ENCODE measurements around the gene ULK2.

DNA sequence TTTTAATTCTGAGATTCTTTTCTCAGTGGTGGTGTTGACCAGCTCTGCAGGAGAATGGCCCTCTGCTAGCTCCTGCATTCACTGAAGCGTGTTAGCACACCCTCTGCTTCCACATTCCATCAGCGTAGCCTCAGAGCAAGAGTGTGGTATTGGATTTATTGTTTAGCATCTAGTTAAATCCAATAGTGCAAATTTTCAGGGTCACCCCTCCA, 45.8 kb downstream of the B9D1 start:
- RRBS = no CpG with 5 or more reads among the region's 2 CpGs

DNA sequence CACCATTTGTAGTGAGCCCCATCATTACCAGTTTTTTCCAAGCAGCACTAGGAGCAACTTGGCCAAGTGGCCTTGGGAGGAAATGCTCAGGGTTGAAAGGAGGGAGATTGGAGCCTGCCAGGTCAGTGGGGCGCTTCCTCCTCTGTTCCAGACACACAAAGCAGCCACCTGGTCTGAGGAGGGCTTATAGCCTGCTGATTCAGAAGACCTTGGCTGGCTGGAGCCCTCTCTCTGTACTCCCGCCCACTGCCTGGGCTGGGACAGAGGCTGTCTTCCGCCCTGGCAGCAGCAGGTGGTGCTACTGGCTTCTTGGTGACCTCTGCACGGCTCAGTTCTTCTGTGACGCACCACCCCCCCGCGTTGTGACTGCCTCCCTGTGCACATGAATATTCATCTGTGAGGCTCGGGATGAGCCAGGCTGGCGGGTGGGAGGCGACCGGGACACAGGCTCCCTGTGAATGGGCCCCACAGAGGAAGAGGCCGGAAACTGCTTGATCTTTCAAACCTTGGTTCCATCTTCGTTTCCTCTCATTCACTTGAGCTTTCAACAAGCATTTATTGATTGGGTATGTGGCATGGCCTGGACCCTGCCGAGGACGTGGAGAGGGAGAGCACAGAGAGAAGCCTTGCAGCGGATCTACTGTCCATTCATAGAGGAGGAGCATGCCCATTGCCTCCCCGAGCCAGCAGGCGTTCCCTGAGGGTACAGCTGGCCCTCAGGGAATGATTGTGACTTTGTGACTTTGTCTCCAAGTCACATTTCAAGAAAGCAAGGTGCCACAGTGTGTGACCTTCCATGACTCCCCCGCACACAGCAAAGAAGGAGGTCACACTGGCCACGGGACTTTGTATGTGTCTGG, 45.1 kb downstream of the B9D1 start:
- RRBS = no CpG with 5 or more reads among the region's 20 CpGs

DNA sequence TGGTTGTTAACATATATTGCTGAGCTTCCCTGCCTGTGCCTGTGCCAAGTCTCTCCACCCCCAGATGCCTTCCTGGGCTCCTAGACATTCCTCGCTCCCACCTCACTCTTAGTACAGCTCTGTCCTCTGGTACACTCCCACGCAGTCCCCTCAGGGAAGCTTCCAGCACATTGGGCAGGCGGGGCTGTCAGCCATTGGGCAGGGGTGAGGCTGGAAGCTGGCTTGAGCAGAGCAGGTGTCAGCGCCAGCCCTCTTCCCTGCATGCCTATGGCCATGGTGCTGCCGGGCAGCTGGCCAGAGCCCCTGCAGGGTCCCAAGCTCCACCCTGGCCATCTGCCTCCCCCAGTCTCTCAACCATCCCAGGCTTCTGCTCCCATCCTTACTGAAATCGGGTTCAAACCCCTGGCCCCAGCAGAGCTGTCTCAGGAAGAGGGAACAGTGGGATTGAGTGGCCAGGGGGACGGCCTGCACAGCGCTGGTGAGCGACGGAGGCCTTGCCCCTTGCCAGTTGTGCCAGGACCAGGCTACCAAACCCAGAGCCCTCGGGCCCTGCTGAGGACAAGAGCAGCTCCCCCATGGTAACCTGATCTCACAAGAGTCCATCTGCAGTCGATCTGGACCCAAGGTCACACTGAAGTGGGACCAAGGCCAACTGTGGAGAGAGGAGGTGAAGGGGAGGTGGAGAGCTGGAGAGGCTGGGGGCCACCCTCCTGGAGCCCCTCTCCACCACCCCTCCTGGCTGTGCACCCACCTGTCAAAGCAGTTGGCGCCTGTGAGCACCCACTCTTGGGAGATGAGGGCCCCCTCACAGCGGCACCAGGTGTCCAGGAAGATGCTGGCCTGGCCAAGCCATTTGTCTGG, 2.4 kb upstream of the B9D1 start:
- RRBS = no CpG with 5 or more reads among the region's 14 CpGs

DNA sequence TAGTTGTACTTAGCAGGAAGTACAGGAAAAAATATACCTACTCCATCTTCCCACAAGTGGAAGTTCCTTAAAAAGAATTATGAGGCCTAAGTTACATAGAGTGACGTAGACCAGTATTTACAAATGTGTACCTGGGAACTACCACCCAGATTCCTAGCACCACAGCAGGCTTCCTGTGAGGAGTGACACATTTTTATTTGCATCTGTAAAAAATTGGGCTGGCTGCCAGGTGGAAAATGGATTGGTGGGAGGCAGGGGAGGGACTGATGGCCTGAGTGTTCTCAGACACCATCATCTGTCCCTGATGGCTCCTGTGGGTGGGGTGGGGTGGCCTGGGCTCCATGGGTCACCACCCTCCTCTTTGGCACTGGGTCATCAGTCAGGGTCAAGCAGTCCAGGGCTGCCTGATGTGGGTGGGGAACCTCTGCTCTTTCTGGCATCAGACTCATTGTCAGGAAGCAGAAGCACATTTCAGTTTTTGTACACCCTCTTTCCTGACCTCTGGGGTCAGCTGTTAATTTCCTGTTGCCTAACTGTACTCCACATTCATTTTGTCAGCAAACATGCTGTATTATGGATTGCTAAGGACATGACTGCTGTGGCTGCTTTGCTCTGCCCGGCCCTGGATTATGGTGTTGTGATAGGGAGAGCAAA, 11.4 kb upstream of the MFAP4 start:
- RRBS = no CpG with 5 or more reads among the region's 2 CpGs

- RRBS = no CpG with 5 or more reads among the region's 10 CpGs
These were observed 45.7 kb upstream of the SLC47A1 start for GRCh38 chr17:19487933-19488470.

- RRBS = no CpG with 5 or more reads among the region's 5 CpGs
These were observed 4.2 kb upstream of the SLC47A1 start for GRCh38 chr17:19529364-19529931.

DNA sequence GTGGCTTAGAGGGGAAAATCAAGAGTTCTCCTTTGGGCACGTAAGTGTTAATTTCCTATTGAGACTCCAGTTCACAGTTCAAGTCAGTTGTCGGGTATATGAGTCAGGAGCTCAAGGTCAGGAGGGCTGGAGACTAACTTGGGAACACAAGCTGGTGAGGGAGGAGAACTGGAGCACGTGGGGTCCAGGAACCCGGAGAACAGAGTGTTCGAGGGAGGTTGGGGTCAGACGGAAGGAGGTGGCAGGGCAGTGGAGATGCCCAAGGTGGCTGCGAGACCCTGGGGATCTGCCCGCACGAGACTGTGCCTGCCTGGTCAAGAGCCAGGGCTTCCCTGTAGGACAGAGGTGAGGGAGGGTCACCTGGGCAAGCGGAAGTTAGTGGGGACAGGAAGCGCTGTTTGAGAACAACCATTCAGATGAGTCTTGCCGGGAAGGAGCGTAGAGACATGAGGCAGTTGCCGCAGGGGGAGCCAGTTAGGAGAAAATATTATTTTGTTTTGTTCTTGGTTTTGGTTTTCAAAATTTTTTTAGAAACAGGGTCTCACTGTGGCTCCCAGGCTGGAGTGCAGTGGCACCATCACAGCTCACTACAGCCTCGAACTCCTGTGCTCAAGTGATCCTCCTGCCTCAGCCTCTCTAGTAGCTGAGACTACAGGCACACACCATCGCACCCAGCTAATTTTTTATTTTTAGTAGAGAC, 11.9 kb downstream of the ALDH3A1 start:
- RRBS = no CpG with 5 or more reads among the region's 16 CpGs

DNA sequence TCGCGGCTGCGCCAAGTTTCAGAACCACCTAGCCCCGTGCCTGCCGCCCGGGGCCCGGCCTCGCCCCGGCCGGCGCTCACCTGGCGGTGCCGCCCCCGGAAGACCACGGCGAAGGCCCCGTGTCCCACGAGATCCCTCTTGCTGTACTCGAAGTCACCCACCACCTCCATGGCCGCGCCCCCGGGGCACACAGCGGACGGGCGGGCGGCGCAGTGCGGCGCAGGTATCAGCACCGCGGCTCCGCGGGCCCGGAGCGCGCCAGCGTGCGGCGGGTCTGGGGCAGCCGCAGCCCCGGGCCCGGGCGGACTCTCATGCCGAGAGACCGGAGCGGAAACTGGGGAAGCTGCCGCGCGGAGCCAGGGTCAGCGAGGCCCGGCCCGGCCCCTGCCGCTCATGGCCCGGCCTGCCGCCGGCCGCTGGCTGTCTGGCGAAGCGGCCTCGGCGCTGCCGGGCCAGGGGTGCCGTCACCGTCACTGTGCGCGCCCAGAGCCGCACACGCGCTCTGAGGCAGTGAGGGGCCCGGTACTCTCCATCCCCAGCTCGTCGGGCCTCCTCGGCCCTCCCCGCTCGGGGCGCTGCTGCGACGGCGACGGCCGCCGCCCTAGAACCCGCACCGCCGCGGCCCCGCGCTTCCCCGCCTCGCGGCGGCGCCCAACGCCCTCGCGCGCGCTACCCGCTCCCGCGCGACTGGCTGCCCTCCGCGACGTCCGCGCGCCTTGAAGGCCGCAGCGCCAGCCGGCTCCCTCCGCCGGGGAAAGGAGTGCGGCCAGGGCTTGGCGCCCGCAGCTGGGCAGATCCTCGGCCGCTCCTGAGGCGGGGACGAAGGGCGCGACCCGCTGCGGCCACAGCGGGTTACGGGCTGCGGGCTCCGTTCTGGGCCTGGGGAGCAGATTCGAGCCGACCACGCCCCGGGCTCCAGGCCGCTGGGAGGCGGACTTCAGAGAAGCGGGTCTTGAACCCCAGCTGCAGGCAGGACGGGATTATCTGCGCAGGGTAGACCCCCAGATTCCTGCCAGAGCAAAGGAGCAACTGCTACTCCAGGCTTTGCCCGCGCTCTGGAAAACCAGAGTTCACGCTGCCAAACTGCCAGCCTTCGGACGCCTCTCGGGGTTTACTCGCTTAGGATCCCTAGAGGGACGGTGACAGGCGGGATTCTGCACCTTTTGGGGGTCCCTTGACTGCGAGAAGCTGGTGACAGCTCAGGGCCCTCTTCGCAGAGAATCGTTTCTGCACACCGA, at the start of gene ULK2:
Gene ULK2, minus strand, starts transcription at position 689 of the 1,238 bp plus-strand sequence.
- RRBS = 9% methylated on average over 55 of the region's 150 CpGs

GRCh38 chr17:19965044-19966252, 12.2 kb downstream of the AKAP10 start:
- RRBS = no CpG with 5 or more reads among the region's 3 CpGs

GRCh38 chr17:19966253-19967015, 11.2 kb downstream of the AKAP10 start:
- RRBS = no CpG with 5 or more reads among the region's 3 CpGs

GRCh38 chr17:19978124-19978850, 659 bp upstream of the AKAP10 start:
- RRBS = 8% methylated on average over 1 of the region's 29 CpGs

DNA sequence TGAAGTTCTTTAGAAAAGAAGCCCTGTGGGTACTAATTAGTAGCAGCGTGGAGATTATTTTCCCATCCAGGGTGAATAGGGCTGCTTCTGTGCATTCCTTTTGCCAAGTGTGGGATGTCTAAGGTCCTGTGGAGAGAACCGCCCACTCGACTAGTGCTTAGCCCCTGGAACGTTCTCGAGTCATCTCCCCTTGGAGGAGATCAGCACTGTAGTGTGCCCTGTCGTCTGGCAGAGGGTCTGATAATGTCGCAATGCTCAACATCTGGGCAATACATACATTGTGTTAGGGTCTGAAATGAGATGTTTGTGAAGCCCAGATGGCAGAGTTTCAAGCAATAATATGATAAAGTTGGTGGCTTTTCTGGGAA, 64.8 kb downstream of the SPECC1 start:
- RRBS = no CpG with 5 or more reads among the region's 7 CpGs

DNA sequence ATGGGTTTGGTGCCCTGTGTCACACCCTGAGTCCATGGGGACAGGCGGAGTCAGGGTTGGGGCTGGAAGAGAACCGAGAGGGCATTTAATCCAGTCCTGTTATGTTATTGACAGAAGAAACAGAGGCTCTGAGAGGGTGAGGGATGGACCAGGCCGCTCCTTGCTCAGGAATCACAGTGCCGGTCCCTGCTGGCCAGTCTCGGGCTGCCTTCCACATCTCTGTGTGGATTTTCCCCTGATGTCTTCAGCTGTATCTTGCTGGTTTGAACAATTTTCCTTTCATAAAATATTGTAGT, 86.6 kb downstream of the SPECC1 start:
- RRBS = no CpG with 5 or more reads among the region's 5 CpGs

GRCh38 chr17:20156161-20156936, 147.2 kb downstream of the SPECC1 start:
- RRBS = 3% methylated on average over 30 of the region's 75 CpGs

DNA sequence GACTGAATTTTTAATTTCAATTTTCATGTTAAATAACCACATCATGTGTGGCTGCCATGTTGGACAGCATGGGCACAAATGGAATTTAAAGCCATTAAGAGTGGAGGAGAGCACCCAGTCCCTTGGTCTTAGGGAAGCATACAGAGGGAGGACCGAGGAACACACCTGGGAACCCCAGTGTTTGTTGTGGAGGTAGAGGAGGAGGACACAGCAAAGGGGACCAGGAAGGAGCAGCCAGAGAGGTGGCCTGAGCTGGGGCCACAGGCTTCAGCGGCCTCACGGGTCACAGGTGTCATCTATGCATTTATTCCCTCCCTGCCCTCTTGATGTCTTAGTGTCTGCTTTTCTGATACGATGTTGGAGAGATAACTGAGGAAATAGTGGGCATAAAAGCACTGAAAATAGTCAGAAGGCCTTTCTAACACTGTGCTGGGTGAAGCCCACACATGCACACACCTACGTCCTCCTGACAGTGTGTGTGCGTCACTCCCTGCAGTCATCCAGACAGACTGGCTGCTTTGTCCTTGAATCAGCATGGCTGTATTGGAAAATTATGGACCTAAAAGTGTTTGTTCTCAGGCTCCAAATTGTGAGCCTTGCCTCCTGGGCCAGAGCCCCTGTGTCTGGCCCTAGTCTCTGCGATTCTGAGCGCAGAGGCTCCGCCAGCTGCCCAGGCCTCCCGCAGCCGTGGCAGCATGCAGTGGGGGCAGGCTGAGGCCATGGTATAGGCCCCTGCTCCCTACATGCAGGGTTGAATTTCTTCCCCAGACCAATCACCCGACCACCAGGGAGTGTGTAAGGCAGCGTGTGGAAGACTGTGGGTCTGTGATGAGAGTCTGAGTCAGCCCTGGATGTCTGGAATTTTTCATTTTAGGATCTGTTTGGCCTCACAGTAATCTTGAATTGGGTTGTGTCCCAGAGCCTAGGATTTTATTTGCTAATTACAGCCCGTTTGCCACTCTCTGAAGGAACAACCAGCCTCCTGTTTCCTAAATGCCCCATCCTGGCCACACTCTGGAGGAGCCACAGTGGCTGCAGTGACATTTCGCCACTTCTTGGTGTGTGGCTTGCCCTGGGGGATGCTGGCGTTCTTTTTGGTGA, 167.0 kb downstream of the LGALS9B start:
- RRBS = no CpG with 5 or more reads among the region's 16 CpGs

DNA sequence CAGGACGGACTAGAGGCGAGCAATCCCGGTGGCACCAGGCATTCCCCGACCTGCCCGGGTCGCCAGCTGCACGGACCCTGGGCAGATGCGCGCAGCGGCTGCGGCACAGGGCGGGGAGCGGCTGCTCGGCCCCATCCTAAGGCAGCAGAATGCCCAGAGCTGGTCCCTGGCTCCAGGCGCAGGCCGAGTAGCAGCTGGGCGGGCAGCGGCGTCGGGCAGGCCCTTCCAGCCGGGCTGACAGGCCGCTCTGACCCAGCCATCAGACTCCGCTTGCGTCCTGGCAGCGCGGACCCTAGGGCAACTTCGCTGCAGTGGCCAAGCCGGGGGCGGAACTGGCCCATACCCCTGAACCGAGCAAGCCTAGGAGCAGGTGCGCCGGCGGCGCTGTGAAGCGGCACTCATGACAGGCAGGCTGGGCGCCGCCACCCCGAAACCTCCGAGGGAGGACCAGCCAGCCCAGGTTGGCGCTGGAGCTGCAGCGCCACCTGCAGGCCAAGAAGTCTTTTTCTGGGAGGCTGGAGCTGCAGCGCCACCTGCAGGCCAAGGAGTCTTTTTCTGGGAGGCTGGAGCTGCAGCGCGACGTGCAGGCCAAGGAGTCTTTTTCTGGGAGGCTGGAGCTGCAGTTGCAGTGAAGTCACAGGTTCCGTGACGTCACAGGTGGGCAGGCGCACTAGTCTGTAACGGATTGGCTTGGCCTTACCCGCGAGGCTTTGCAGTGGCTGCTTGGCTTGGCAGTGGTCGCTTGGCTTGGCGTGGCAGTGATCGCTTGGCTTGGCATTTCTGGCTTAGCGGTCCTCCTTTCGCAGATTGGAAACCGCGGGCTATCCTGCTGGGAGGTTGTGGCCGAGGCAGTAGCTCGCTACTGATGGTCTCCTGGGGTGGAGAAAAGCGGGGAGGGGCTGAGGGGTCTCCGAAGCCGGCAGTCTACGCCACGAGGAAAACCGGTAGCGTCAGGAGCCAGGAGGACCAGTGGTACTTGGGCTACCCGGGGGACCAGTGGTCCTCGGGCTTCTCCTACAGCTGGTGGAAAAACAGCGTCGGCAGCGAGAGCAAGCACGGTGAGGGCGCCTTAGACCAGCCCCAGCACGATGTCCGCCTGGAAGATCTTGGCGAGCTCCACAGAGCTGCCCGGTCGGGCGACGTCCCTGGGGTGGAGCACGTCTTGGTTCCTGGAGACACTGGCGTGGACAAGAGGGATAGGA, 146.5 kb downstream of the LGALS9B start:
- RRBS = 100% methylated on average over 2 of the region's 83 CpGs

GRCh38 chr17:20896002-20896524, 146.7 kb downstream of the USP22 start:
- RRBS = 45% methylated on average over 6 of the region's 32 CpGs

DNA sequence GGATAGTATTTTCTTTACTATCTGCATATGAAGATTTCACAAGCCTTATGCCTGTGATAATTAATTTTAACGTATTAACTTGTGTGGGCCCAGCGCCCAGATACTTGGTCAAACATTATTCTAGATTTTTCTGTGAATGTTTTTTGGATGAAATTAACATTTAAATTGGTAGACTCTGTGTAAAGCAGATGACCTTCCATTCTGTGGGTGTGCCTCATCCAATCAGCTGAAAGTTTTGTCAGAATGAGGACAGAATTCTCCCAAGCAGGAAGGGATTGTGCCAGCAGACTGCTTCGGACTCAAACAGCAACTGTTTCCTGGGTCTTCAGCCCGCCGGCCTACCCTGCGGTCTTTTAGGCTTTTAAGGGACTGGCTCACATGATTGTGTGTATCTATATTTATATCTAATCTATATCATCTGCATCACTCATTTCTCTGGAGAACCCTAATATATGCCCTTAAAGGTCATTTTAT, 115.3 kb downstream of the USP22 start:
- RRBS = no CpG with 5 or more reads among the region's 6 CpGs

GRCh38 chr17:21034021-21034897, 8.6 kb downstream of the USP22 start:
- RRBS = no CpG with 5 or more reads among the region's 16 CpGs